ENCODE results near the genes PGAP4, OR13F1 and FKTN.

- RRBS = no CpG with 5 or more reads among the region's 2 CpGs
Observed at GRCh38 chr9:101422917-101423315, 12.7 kb downstream of the ALDOB start.

- RRBS = no CpG with 5 or more reads among the region's 6 CpGs
Observed at GRCh38 chr9:101432820-101433967, 2.4 kb downstream of the ALDOB start.

GRCh38 chr9:101437817-101438402, 2.3 kb upstream of the ALDOB start:
- RRBS = no CpG with 5 or more reads among the region's 2 CpGs

DNA sequence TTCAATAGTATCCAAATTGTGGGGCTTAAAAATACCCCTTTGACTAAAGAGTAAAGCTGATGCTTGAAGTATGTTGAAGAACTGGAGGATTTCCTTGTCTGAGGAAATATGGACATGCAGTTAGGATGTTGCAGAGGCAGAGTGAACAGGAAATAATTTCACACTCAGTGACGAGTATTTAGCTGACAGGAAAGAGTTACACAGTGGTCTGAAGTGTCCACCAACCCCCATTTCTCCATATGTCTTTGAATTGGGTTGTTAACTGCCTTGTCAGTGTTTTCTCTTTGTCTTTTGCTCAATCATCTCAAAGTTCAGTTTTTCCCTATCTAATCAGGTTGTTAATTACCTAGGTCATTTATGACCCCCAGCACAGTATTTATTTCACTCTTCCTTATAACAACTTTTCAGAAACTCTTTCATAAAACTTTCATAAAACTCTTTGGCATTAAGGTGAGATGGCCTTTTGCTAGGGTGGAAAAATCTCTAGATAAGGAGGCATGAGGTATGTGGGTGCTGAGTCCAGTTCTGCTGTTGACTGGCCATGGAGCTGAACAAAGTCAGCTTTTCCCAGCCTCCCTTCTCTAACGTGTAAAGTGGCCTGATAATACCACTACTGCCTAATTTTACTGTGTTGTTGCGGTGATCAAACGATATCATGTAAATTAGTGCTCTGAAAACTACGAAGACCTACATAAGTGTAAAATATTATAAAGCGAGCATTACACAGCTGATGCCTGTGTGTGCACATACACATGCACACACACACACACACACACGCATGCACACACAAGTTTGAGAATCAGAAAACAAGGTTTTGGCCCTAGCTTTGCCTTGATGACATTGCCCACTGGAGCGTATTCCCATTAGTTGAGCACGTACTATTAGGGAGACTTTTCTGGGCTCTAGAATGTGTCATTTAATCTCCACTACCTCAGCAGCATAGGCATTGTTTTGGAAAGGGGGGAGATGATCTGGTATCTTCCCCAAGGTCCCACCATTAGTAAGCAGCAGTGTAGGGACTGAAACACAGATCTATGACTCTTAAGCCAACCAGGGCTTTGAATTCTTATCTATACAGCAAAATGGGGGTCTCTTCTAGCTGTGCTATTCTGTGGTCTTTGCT, 5.4 kb upstream of the ALDOB start:
- RRBS = no CpG with 5 or more reads among the region's 9 CpGs

- RRBS = 18% methylated on average over 12 of the region's 37 CpGs
Observed at GRCh38 chr9:101486960-101487539, at the start of gene PGAP4. TSS of gene PGAP4 (minus strand) at chr9:101487173.

- RRBS = no CpG with 5 or more reads among the region's 4 CpGs
Observed at GRCh38 chr9:104503914-104504343, at the start of gene OR13F1. TSS of gene OR13F1 (plus strand) at chr9:104504263.

GRCh38 chr9:104788368-104788611, 24.4 kb downstream of the NIPSNAP3B start:
- RRBS = no CpG with 5 or more reads among the region's 1 CpG

GRCh38 chr9:104818477-104818905, 54.6 kb downstream of the NIPSNAP3B start:
- RRBS = no CpG with 5 or more reads among the region's 3 CpGs

- RRBS = no CpG with 5 or more reads among the region's 12 CpGs
Observed at GRCh38 chr9:104841455-104842411, 77.8 kb downstream of the NIPSNAP3B start.

- RRBS = no CpG with 5 or more reads among the region's 2 CpGs
Observed at GRCh38 chr9:104860241-104860816, 67.6 kb downstream of the ABCA1 start.

GRCh38 chr9:104919689-104920500, 8.1 kb downstream of the ABCA1 start:
- RRBS = no CpG with 5 or more reads among the region's 2 CpGs

DNA sequence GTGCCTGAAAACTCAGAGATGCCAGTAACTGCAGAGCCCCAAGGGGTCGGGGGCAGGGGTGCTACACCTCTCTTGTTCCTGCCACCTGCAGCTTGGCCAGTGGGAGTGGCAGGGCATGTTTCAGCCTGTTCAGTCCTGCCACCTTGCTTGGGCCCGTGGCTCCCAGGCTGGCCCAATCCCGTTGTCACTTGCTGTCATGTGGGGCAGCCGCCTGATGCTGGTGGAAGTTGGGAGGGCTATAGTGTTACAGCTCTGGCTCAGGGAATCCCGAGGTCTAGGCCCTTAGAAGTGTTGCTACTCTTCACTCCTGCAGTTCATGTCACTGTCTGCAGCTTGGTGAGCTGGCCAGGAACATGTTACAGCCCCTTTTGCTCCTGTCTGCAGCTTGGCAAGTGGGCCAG, 10.1 kb downstream of the FSD1L start:
- RRBS = no CpG with 5 or more reads among the region's 5 CpGs

GRCh38 chr9:105519671-105520143, 38.2 kb upstream of the FKTN start:
- RRBS = no CpG with 5 or more reads among the region's 33 CpGs

DNA sequence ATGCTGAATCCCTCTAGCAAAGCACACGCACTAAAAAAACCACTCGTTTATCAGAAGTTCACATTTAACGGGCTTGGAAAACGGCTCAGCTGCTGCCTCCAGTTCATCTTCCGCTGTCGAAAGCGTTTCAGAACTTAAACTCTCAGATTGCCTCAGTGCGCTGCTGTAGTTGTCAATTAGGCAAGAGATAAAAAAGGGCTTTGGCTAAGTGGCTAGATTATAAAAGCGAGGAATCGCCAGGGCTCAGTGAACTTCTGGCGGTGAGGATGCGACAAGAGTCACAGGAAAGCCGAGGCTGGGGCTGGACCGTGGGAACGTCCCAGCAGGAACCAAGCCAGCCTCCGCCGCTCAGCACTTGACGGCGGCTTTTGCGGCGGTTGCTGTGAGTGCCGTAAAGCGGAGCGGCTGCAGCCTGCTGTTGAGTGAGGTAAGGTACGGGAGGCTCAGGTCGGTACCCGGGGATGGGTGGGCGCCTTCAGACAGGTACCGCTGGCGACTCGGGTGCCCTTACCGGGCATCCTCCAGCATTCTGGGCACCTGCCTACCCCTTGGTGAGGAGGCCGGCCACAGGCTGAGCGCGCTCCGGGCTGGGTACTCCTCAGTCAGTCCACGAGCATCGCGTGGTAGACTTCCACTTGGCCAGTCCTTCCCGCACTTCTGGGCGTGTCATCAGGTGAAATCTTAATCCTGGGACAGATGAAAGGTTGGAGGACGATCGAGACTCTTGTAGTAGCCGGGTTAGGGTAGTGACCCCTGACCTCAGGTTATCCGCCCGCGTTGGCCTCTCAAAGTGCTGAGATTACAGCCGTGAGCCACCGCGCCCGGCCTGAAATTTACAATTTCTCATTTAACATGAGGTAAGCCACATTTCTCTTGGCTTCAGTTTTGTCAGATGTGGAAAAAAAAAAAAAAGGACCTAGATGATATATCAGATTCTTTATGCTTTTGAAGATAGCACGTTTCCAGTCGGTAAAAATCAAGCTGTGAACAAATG, at the start of gene FKTN:
TSS of gene FKTN (plus strand) at position 393 of the 994 bp plus-strand sequence.
- RRBS = under 1% methylated on average over 8 of the region's 53 CpGs

DNA sequence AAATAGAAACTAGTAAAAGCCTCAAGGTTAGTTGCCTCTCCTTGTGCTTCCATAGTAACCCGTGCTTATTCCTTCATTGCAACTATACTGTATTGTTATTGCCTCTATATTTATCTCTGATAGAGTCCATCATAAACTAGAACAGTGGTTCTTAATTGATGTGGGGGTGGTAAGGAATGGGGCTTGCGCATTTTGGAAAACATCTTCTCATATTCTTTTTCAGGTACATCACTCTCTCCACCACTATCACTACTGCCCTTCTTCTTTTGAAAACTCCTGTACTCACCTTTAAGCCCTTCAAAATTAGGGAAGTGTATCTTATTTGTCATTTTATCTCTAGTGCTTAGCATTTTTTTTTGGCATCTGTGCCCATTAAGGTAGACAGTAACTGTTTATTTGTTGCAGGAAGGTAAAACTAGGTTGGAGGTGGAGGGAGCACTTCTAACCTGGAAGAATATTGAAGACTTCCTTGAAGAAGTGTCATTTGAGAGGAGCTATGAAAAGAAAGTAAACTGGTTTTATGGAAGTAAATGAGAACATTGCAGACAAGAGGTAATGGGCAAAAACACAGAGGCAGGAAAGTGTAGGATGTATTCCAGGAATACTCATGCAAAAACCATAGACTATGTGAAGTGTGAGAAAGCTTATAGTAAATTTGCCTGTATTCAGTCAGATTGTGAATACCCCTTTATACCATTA, 12.6 kb downstream of the FKTN start:
- RRBS = no CpG with 5 or more reads among the region's 2 CpGs

GRCh38 chr9:105581425-105581837, 23.5 kb downstream of the FKTN start:
- RRBS = no CpG with 5 or more reads among the region's 13 CpGs

GRCh38 chr9:105655885-105656524, 6.3 kb upstream of the TAL2 start:
- RRBS = 22% methylated on average over 45 of the region's 56 CpGs

GRCh38 chr9:105782407-105783155, 88.2 kb downstream of the TMEM38B start:
- RRBS = no CpG with 5 or more reads among the region's 28 CpGs